Measurements from ENCODE around the genes PKP3 and IRF7.

GRCh38 chr11:201959-203164 lies 4.8 kb downstream of the BET1L start:
- RRBS: no CpG with 5 or more reads among the region's 28 CpGs

- RRBS: no CpG with 5 or more reads among the region's 16 CpGs
Measured at GRCh38 chr11:268711-269103, 9.5 kb upstream of the NLRP6 start.

- RRBS: no CpG with 5 or more reads among the region's 21 CpGs
Measured at GRCh38 chr11:269104-269938, 8.9 kb upstream of the NLRP6 start.

- RRBS: 8% methylated on average over 62 of the region's 145 CpGs
Measured at GRCh38 chr11:279811-281104, 2.1 kb downstream of the NLRP6 start.

- RRBS: 41% methylated on average over 1 of the region's 31 CpGs
Measured at GRCh38 chr11:297324-298360, 1.7 kb downstream of the IFITM5 start.

DNA sequence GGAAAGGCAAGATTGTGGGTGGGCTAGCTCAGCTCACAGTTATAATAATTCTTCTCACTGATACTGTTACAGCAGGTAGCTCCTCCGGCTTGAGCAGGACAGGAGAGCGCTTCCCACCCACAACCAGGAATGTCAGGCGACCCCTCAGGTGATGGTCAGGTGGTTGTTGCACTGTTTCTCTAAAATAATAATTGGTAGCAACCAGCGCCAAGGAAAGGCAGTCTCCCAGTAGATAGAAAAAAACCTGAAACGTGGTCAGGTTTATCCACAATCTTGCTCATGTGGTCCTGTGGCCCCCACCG lies 3.0 kb downstream of the IFITM3 start:
- RRBS: no CpG with 5 or more reads among the region's 6 CpGs

GRCh38 chr11:334030-334970 lies 13.6 kb upstream of the IFITM3 start:
- RRBS: no CpG with 5 or more reads among the region's 30 CpGs

GRCh38 chr11:350088-351468 lies 18.7 kb upstream of the B4GALNT4 start:
- RRBS: no CpG with 5 or more reads among the region's 36 CpGs

DNA sequence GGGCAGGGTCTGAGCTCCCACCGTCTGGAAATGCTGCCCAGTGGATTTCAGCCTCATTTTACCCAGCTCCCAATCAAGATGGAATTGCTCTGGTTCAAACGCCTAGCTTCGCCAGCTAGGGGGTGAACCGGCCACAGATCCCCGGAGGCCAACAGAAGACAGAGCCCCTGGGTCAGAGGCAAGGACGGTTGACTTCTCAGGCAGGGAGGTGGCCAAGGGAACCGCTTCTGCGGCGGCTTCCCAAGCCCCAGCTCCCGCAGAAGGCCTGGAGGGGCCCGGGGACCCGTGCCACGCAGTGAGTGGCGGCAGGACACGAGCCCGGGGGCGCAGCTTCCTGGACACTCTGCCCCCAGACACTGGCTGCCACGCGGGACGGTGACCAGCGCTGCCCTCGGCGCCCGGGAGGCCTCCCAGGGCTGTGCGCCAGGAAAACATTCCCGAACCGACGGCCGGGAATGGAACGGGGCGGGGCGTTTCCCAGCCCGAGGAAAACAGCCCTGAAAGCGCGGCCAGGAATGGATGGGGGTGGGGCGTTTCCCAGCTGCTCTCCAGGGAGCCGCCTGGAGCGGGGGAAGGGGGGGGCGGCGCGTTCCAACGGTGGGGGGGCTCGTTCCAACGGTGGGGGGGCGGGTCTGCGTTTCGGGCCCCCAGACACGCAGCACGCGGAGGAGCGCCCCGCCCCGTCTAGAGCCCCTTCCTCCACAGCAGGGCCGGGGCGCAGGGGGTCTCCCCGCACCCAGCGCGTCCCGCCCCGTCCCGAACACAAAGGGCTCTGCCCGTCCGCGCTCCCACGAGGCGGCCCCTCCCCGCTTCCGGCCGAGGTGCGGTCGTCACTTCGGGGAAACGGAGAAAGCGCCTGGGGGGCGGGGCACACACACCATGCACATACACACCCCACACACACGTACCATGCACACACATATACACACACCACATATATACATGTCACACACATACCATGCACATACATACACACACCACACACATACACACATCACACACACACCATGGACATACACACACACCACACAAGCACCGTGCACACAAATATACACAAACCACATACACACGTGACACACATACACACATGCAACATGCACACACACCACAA lies 13.4 kb upstream of the B4GALNT4 start:
- RRBS: 2% methylated on average over 30 of the region's 78 CpGs

- RRBS: 49% methylated on average over 9 of the region's 37 CpGs
Measured at GRCh38 chr11:393851-394454, at the start of gene PKP3. Gene PKP3, plus strand, starts transcription at chr11:394209.

GRCh38 chr11:541438-542017 lies 4.2 kb downstream of the LRRC56 start:
- RRBS: no CpG with 5 or more reads among the region's 30 CpGs

DNA sequence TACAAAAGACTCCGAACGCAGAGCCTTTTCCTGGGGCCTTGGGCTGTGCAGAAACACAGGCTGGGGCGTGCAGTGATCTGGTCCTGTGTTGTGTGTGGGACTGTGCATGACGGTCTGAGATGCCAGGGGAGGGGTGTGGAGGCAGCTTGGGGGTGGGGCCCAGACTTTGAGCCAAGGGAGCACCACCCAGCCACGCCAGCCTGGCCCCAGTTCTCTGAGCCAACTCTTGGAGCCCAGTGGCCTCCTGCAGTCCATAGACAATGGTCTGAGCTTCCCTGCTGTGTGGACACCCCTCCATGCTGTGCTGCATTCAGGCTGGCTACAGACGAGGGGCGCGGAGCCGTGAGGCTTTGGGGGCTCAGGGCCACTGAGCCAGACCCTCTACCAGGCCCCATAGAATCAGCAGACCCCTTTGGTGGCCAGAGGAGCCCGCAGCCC lies 6.8 kb downstream of the LRRC56 start:
- RRBS: no CpG with 5 or more reads among the region's 10 CpGs

DNA sequence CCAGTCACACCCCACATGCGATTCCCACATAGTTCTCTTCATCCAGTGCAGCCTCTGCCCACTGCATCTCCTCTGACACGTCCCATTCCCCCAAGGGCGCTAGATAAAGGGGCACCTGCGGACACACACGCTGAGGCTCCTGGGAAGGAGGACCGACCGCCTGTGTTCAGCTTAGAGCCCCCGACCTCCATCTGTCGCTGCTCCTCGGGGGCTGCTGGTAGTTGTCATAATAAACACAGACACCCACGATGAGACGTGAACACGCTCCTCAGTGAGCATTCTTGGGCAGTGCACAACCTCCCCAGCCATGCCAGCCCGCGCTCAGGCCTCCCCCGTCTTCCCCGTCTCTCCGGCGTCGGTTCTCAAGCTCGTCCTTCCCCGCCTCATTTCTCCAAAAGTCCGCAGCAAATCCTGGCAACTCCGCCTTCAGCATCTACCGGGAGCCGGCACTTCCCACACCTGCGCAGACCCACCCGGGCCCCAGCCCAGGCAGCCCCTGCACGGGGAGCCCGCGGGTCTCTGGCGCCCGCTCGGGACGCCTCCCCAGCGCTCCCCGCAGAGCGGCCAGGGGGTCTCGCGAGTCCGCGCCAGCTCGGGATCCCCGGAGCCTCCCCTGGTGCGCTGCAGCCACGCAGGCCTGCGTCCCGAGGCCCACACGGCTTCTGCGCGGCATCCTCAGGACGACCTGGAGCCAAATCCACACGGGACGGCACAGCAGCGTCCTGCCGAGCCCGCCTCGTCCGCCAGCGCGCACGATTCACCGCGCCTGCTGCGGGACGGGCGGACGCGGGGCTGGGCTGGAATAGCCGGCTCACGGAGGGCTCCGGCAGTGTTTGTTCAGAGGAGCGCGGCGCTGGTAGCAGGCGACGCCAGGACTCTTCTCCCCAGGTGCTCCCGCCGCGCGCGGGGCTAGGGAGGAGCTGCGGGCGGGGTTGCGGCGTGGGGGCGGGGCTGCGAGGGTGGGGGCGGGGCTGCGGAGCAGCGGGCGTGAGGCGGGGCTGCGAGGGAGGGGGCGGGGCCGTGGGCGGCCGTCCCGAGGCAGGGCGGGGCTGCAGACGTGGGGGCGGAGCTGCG lies 969 bp upstream of the PHRF1 start:
- RRBS: 5% methylated on average over 7 of the region's 103 CpGs

DNA sequence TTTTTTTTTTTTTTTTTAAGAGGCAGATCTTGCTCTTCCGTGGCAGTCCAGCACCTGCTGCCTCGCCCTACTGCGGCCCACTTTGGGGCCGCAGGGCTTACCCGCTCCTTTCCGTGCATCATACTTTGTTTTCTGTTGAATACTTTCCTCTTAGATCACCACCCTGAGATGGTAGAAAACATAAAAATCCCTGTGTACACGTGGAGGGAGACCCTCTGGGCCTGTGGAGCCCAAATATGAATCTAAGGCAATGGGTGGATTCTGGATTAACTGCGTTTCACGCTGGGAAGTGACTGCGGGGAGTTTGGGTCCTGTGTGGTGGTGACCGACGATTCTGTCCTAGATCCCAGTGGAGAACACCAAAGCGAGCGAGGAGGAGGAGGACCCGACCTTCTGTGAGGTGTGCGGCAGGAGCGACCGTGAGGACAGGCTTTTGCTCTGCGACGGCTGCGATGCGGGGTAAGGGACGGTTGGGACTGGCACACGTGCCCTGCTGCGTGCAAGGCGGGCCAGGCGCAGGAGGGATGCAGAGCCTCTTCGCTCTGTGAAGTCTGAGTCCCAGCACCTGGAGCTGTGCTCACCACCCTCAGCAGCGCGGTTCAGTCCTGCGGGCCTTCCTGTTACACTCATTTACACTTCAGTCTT lies 16.1 kb downstream of the PHRF1 start:
- RRBS: no CpG with 5 or more reads among the region's 31 CpGs

- RRBS: 2% methylated on average over 19 of the region's 42 CpGs
Measured at GRCh38 chr11:615851-616445, at the start of gene IRF7. Gene IRF7, minus strand, starts transcription at chr11:615950.

DNA sequence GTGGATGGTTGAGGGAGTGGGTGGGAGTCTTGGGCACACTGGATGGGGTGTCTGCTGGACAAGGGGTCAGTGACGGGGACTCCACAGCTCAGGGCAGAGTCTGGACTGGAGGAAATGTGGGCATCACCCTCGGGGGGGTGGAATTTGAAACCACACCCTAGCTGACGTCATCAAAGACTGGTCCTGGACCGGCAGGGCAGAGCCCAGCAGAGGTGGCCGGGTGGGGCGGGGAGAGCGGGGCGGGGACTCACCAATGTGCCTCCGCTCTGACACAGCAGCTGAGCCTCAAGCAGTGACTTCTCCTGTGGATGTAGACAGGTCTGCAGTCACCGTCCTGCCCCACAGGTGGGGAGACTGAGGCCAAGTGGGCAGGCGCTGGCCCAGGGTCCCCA lies 797 bp downstream of the CDHR5 start:
- RRBS: no CpG with 5 or more reads among the region's 11 CpGs

DNA sequence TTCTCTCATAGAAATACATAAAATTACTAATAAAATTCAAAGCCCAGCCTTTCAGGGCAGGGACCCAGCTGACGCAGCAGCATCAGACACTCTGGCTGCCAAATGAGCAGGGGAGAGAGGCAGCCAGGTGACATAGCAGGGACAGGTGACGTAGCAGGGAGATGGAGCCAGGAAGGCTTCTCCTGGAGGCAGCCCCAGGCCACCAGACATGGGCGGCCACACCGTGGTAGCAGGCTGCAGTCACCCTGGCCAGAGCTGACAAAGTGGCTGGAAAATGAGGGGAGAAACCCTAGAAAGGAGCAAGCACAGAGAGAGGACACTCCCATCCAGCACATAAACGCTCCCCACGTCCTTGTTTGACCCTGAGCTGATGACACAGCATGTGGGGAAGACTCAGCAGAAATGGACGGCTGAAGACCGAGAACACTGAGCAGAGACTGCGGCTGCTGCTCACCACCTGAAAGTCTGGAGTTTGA lies 28.6 kb downstream of the DRD4 start:
- RRBS: no CpG with 5 or more reads among the region's 9 CpGs

DNA sequence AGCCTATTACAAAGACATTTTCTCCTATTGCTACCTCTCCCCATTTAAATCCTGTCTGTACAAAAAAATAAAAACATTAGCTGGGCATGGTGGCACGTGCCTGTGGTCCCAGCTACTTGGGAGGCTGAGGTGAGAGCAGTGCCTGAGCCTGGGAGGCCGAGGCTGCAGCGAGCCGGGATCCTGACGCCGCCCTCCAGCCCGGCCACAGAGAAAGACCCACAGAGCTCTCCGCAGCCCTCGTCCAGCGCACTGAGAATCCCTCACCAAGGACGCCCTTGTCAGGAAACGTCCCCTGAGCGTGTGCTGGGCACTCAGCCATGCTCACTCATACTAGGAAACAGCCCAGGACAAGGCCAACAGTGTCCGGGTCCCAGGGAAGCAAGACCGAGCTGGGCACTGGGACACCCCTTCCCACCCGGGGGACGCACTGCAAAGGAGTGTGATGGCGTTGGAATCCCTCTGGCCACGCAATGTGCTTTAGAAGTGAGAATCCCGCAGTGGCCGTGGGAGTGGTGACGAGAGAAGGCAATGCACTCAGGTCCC lies 14.6 kb downstream of the DEAF1 start:
- RRBS: 90% methylated on average over 3 of the region's 22 CpGs

DNA sequence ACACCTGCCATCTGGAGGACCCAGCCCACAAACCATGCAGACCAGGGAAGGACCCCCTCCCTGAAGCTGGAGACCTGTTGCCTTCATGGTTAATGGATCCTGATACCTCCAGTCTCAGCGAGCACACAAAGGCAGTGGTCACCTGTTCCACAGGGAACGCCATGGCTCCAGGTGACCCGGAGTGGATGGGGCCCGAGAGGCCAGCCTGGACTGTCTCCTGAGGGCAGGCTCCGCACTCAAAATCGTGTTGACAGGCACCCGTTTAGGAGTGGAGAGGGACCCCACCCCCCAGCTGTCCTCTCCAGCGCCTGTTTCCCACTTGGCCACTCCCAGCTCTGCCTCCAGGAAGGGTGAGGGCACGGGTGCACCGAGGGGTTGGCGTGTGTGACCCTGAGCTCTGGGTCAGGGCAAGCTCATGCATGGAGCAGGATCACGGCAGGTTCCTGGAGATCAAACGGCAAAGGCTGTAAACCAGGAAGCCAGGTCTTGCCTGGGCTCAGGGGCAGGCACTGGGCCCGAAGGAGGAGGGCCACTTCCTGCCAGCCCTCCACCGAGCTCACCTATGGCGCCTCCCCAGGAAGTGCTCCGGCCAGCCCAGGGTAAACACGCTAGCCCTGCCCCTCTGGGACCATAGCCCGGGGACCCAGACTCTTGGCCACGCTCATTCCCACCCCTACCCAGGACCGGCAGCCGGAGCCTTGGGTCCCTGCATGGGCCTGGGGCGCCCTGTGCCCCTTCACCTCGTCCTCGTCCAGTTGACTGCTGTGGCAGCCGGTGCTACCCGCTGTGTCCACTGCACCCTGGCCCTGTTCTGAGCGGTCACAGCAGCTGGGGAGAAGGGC lies 1.3 kb upstream of the EPS8L2 start:
- RRBS: 79% methylated on average over 11 of the region's 28 CpGs

GRCh38 chr11:706850-707654 lies 1.0 kb downstream of the EPS8L2 start:
- RRBS: 12% methylated on average over 3 of the region's 27 CpGs